K562 (cell line): ENCODE results near the gene SLC22A1.

DNA sequence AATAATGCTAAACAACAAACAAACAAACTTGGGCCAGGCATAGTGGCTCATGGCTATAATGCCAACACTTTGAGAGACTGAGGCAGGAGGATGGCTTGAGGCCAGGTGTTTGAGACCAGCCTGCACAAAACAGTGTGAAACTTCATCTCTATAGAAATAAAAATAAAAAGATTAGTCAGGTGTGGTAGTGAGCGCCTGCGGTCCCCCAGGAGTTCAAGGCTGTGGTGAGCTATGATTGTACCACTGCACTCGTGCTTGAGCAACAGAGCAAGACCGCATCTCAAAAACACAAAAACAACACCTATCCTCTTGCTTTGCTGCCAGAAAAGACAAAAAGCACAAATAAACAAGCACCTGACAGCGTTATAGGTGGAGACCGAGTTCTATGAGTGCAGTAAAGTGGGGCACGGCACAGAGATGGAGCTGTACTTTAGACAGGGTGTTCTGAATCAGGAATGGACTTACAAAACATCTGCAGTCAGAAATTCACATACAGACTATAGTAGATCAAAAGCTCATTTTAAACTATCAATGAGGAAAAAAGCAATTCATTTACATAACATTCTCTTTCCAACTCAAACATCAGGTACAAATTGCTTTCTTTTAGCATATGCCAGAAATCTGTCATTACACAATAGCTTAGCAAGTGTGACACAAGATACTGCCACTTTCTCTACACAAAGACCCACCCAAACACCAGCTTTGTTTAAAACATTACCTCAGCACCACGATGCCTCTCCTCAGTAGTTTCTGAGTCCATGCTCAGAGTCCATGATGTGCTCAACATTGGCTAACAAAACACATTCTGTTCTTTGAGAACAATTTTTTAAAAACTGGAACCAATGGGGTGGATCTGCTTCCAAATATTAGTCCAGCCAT lies 10.1 kb downstream of the EZR start:
- RAMPAGE, long total RNA = no peak
- RRBS = no CpG with 5 or more reads among the region's 8 CpGs
PRO-cap:
- standard = no peak
- CoPRO, capped RNA only, 2 experiments = no peak in any of the 2 experiments
- CoPRO, capped and uncapped RNA, 2 experiments = no peak in any of the 2 experiments
- CoPRO, uncapped RNA only, 2 experiments = peak in 1 of 2 experiments; most common minus-strand start position 164 of the sequence (in 1)
CAGE:
- cytosol, long polyA plus RNA = no peak
- long polyA plus RNA = no peak
- nucleolus, long total RNA = no peak
- nucleus, long polyA plus RNA = no peak

DNA sequence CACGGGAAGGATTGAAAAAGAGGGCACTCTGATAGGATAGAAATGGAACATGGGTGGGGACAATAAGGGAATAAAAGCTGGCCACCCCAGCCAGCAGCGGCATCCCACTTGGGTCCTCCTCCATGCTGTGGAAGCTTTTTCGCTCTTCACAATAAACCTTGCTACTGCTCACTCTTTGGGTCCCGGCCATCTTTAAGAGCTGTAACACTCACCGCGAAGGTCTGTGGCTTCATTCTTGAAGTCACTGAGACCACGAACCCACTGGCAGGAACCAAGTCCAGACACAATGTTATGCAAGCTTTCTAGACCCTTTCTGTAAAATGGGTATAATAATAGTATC lies 48.9 kb upstream of the EZR start:
- RAMPAGE, long total RNA = no peak
- RRBS = no CpG with 5 or more reads among the region's 7 CpGs
PRO-cap:
- standard = no peak
- CoPRO, capped RNA only, 2 experiments = no peak in any of the 2 experiments
- CoPRO, capped and uncapped RNA, 2 experiments = no peak in any of the 2 experiments
- CoPRO, uncapped RNA only, 2 experiments = no peak in any of the 2 experiments
CAGE:
- cytosol, long polyA plus RNA = no peak
- long polyA plus RNA = no peak
- nucleolus, long total RNA = no peak
- nucleus, long polyA plus RNA = no peak

- RAMPAGE, long total RNA = no peak
- RRBS = no CpG with 5 or more reads among the region's 5 CpGs
PRO-cap:
- standard = no peak
- CoPRO, capped RNA only, 2 experiments = no peak in any of the 2 experiments
- CoPRO, capped and uncapped RNA, 2 experiments = no peak in any of the 2 experiments
- CoPRO, uncapped RNA only, 2 experiments = no peak in any of the 2 experiments
CAGE:
- cytosol, long polyA plus RNA = no peak
- long polyA plus RNA = no peak
- nucleolus, long total RNA = no peak
- nucleus, long polyA plus RNA = no peak
These were observed 39.8 kb downstream of the RSPH3 start for GRCh38 chr6:158960010-158960856.

- RAMPAGE, long total RNA = no peak
- RRBS = no CpG with 5 or more reads among the region's 4 CpGs
PRO-cap:
- standard = no peak
- CoPRO, capped RNA only, 2 experiments = no peak in any of the 2 experiments
- CoPRO, capped and uncapped RNA, 2 experiments = no peak in any of the 2 experiments
- CoPRO, uncapped RNA only, 2 experiments = no peak in any of the 2 experiments
CAGE:
- cytosol, long polyA plus RNA = no peak
- long polyA plus RNA = no peak
- nucleolus, long total RNA = no peak
- nucleus, long polyA plus RNA = no peak
These were observed 20.1 kb upstream of the RSPH3 start for GRCh38 chr6:159019990-159020577.

DNA sequence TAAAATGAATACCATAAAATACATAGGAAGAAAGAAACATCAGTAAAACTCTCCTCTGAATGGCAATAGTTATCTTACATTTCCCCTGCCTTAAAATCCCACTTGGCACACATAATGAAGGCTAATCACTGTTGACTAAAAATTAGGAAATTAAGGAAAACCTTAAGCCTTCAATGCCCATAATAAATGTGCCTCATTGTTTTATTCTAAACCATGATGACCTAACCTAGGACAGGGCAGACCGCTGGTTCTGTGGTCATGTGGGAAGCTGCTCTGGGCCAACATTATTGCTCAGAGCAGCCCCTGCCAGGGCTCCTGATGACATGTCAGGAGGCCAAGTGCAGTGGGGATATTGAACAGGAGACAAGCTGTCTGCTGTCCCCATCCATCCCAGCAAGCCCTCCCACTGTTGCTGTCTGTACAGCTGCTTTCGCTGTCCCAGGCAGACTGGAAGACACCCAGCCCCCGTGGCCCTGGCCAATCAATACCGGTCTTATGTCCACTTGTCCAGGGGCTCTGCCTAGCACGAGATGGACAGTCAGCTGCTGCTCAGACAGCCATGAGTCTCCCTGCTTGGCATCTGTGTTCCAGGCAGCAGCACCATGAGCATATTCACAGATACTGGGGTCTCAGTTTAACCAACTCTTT lies 43.3 kb upstream of the FNDC1 start:
- RAMPAGE, long total RNA = no peak
- RRBS = no CpG with 5 or more reads among the region's 5 CpGs
PRO-cap:
- standard = no peak
- CoPRO, capped RNA only, 2 experiments = no peak in any of the 2 experiments
- CoPRO, capped and uncapped RNA, 2 experiments = no peak in any of the 2 experiments
- CoPRO, uncapped RNA only, 2 experiments = no peak in any of the 2 experiments
CAGE:
- cytosol, long polyA plus RNA = no peak
- long polyA plus RNA = no peak
- nucleolus, long total RNA = no peak
- nucleus, long polyA plus RNA = no peak

DNA sequence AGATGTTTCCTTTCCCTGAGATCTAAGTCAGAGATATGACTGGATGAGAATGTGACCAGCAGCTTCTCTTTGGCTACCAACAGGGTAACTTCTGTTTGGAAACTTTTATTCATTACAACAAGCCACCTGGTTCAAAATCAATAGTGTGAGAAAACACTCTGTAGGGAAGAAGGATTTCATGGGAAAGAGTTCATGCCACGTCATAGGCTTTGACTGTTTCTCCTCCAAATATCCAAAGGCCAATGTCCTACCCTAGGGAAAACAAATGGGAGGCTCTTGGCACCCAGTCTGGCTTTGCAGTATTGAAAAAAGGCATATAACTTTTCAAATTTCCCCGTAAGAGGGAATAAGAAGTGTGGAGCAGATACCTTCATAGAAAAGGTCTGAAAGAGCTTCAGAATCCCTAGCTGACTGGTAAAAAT lies 245.5 kb downstream of the FNDC1 start:
- RAMPAGE, long total RNA = no peak
- RRBS = no CpG with 5 or more reads among the region's 2 CpGs
PRO-cap:
- standard = no peak
- CoPRO, capped RNA only, 2 experiments = no peak in any of the 2 experiments
- CoPRO, capped and uncapped RNA, 2 experiments = no peak in any of the 2 experiments
- CoPRO, uncapped RNA only, 2 experiments = no peak in any of the 2 experiments
CAGE:
- cytosol, long polyA plus RNA = no peak
- long polyA plus RNA = no peak
- nucleolus, long total RNA = no peak
- nucleus, long polyA plus RNA = no peak

- RAMPAGE, long total RNA = no peak
- RRBS = no CpG with 5 or more reads among the region's 3 CpGs
PRO-cap:
- standard = no peak
- CoPRO, capped RNA only, 2 experiments = no peak in any of the 2 experiments
- CoPRO, capped and uncapped RNA, 2 experiments = no peak in any of the 2 experiments
- CoPRO, uncapped RNA only, 2 experiments = no peak in any of the 2 experiments
CAGE:
- cytosol, long polyA plus RNA = no peak
- long polyA plus RNA = no peak
- nucleolus, long total RNA = no peak
- nucleus, long polyA plus RNA = no peak
These were observed 202.4 kb downstream of the SOD2 start for GRCh38 chr6:159490687-159490995.

GRCh38 chr6:159691815-159692257 lies 1.2 kb downstream of the SOD2 start:
- RAMPAGE, long total RNA = no peak
- RRBS = no CpG with 5 or more reads among the region's 9 CpGs
PRO-cap:
- standard = no peak
- CoPRO, capped RNA only, 2 experiments = no peak in any of the 2 experiments
- CoPRO, capped and uncapped RNA, 2 experiments = no peak in any of the 2 experiments
- CoPRO, uncapped RNA only, 2 experiments = no peak in any of the 2 experiments
CAGE:
- cytosol, long polyA plus RNA = no peak
- long polyA plus RNA = no peak
- nucleolus, long total RNA = no peak
- nucleus, long polyA plus RNA = no peak

GRCh38 chr6:159716765-159717260 lies 10.5 kb upstream of the WTAP start:
- RAMPAGE, long total RNA = no peak
- RRBS = no CpG with 5 or more reads among the region's 1 CpG
PRO-cap:
- standard = no peak
- CoPRO, capped RNA only, 2 experiments = no peak in any of the 2 experiments
- CoPRO, capped and uncapped RNA, 2 experiments = no peak in any of the 2 experiments
- CoPRO, uncapped RNA only, 2 experiments = no peak in any of the 2 experiments
CAGE:
- cytosol, long polyA plus RNA = no peak
- long polyA plus RNA = no peak
- nucleolus, long total RNA = no peak
- nucleus, long polyA plus RNA = no peak

GRCh38 chr6:159717520-159718510 lies 9.5 kb upstream of the WTAP start:
- RAMPAGE, long total RNA = no peak
- RRBS = no CpG with 5 or more reads among the region's 3 CpGs
PRO-cap:
- standard = no peak
- CoPRO, capped RNA only, 2 experiments = no peak in any of the 2 experiments
- CoPRO, capped and uncapped RNA, 2 experiments = no peak in any of the 2 experiments
- CoPRO, uncapped RNA only, 2 experiments = no peak in any of the 2 experiments
CAGE:
- cytosol, long polyA plus RNA = no peak
- long polyA plus RNA = no peak
- nucleolus, long total RNA = no peak
- nucleus, long polyA plus RNA = no peak

GRCh38 chr6:159766873-159767731 lies 5.3 kb downstream of the ACAT2 start:
- RAMPAGE, long total RNA = no peak
- RRBS = no CpG with 5 or more reads among the region's 2 CpGs
PRO-cap:
- standard = no peak
- CoPRO, capped RNA only, 2 experiments = no peak in any of the 2 experiments
- CoPRO, capped and uncapped RNA, 2 experiments = no peak in any of the 2 experiments
- CoPRO, uncapped RNA only, 2 experiments = peak in 1 of 2 experiments; most common plus-strand start chr6:159767456 (in 1); most common minus-strand start chr6:159767348 (in 1)
CAGE:
- cytosol, long polyA plus RNA = no peak
- long polyA plus RNA = no peak
- nucleolus, long total RNA = no peak
- nucleus, long polyA plus RNA = no peak

- RAMPAGE, long total RNA = no peak
- RRBS = no CpG with 5 or more reads among the region's 25 CpGs
PRO-cap:
- standard = no peak
- CoPRO, capped RNA only, 2 experiments = no peak in any of the 2 experiments
- CoPRO, capped and uncapped RNA, 2 experiments = no peak in any of the 2 experiments
- CoPRO, uncapped RNA only, 2 experiments = peak in 2 of 2 experiments; most common plus-strand start chr6:159788148 (in 1); most common minus-strand start chr6:159788165 (in 2)
CAGE:
- cytosol, long polyA plus RNA = no peak
- long polyA plus RNA = no peak
- nucleolus, long total RNA = no peak
- nucleus, long polyA plus RNA = no peak
These were observed 1.4 kb downstream of the TCP1 start for GRCh38 chr6:159787643-159788751.

GRCh38 chr6:159788752-159789335 lies 558 bp downstream of the TCP1 start:
- RAMPAGE, long total RNA = no peak
- RRBS = 2% methylated on average over 29 of the region's 53 CpGs
PRO-cap:
- standard = bidirectional peak, plus-strand start at chr6:159788942, minus-strand start at chr6:159788868
- CoPRO, capped RNA only, 2 experiments = peak in 2 of 2 experiments; most common plus-strand start chr6:159788911 (in 1); most common minus-strand start chr6:159788868 (in 2)
- CoPRO, capped and uncapped RNA, 2 experiments = peak in 1 of 2 experiments; most common plus-strand start chr6:159788911 (in 1); most common minus-strand start chr6:159788868 (in 1)
- CoPRO, uncapped RNA only, 2 experiments = peak in 1 of 2 experiments; most common plus-strand start chr6:159788885 (in 1); most common minus-strand start chr6:159788868 (in 1)
CAGE:
- cytosol, long polyA plus RNA = no peak
- long polyA plus RNA = no peak
- nucleolus, long total RNA = no peak
- nucleus, long polyA plus RNA = no peak

- RAMPAGE, long total RNA = no peak
- RRBS = no CpG with 5 or more reads among the region's 6 CpGs
PRO-cap:
- standard = no peak
- CoPRO, capped RNA only, 2 experiments = no peak in any of the 2 experiments
- CoPRO, capped and uncapped RNA, 2 experiments = no peak in any of the 2 experiments
- CoPRO, uncapped RNA only, 2 experiments = peak in 2 of 2 experiments; most common plus-strand start chr6:160018604 (in 1)
CAGE:
- cytosol, long polyA plus RNA = no peak
- long polyA plus RNA = no peak
- nucleolus, long total RNA = no peak
- nucleus, long polyA plus RNA = no peak
These were observed 49.3 kb downstream of the IGF2R start for GRCh38 chr6:160017812-160019022.

DNA sequence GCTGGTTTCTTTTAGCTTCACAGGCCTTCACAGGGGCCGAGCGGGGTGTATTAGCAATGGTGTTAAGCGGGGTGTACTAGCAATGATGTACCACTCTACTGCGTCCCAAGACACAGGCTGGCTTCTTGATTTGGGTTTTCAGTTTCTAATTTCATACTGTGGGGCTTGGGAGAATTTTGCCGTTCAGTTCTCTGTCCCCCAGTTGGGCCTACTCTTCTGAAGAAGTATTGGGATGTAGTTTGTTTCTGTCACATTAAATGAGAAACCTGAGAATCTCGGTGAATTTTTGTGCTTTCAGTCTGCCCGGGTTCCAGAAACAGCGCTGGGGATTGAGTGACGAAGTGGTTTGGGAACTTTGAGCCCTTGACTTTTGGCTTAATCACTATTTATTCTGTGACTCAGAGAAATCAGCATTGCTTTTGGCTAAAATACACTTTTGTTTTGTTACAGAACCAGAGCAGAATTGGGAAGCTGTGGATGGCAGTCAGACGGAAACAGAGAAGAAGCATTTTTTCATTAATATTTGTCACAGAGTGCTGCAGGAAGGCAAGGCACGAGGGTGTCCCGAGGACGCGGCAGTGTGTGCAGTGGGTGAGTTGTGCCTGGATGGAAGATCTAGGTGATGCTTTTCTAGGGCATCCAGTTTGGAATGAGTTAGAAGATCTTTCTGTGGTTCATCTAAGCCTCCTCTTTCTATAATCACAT lies 74.0 kb downstream of the IGF2R start:
- RAMPAGE, long total RNA = no peak
- RRBS = no CpG with 5 or more reads among the region's 14 CpGs
PRO-cap:
- standard = no peak
- CoPRO, capped RNA only, 2 experiments = no peak in any of the 2 experiments
- CoPRO, capped and uncapped RNA, 2 experiments = no peak in any of the 2 experiments
- CoPRO, uncapped RNA only, 2 experiments = no peak in any of the 2 experiments
CAGE:
- cytosol, long polyA plus RNA = no peak
- long polyA plus RNA = no peak
- nucleolus, long total RNA = no peak
- nucleus, long polyA plus RNA = no peak

GRCh38 chr6:160058651-160059080 lies 62.9 kb upstream of the SLC22A1 start:
- RAMPAGE, long total RNA = no peak
- RRBS = no CpG with 5 or more reads among the region's 5 CpGs
PRO-cap:
- standard = no peak
- CoPRO, capped RNA only, 2 experiments = no peak in any of the 2 experiments
- CoPRO, capped and uncapped RNA, 2 experiments = no peak in any of the 2 experiments
- CoPRO, uncapped RNA only, 2 experiments = no peak in any of the 2 experiments
CAGE:
- cytosol, long polyA plus RNA = no peak
- long polyA plus RNA = no peak
- nucleolus, long total RNA = no peak
- nucleus, long polyA plus RNA = no peak

DNA sequence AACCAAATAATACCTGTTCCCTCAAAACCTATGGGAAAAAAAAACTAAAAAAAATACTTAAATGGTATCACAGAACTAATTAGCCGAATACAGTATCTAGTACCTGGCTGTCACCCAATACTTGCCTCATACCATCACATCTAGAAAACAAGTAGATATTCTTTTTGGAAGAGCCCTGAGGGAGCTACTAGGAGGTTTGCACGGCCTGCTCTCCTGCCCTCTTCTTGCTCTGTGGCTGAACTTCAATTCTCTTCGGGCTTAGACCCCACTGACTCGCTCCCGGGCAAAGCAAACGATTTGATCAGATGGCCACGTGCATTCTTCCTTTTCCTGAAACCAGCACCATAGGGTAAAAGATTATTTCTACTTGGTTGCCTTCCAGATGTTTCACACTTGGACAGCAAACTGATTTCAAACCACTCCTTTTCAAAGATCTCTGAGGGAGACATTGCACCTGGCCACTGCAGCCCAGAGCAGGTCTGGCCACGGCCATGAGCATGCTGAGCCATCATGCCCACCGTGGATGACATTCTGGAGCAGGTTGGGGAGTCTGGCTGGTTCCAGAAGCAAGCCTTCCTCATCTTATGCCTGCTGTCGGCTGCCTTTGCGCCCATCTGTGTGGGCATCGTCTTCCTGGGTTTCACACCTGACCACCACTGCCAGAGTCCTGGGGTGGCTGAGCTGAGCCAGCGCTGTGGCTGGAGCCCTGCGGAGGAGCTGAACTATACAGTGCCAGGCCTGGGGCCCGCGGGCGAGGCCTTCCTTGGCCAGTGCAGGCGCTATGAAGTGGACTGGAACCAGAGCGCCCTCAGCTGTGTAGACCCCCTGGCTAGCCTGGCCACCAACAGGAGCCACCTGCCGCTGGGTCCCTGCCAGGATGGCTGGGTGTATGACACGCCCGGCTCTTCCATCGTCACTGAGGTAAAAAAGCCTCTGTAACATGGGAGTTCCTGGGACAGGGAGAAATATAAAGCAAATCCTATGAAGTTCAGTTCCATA lies at the start of gene SLC22A1:
SLC22A1 (plus strand) TSS at position 390 of the 999 bp plus-strand sequence.
- RAMPAGE, long total RNA = no peak
- RRBS = no CpG with 5 or more reads among the region's 23 CpGs
PRO-cap:
- standard = no peak
- CoPRO, capped RNA only, 2 experiments = no peak in any of the 2 experiments
- CoPRO, capped and uncapped RNA, 2 experiments = no peak in any of the 2 experiments
- CoPRO, uncapped RNA only, 2 experiments = no peak in any of the 2 experiments
CAGE:
- cytosol, long polyA plus RNA = no peak
- long polyA plus RNA = no peak
- nucleolus, long total RNA = no peak
- nucleus, long polyA plus RNA = no peak